Thoracic aorta (tissue), 1 donor: ENCODE data around the genes EPX and RNF43.

GRCh38 chr17:57365201-57365810 lies 109.0 kb downstream of the MSI2 start:
- RAMPAGE, long total RNA = no peak

DNA sequence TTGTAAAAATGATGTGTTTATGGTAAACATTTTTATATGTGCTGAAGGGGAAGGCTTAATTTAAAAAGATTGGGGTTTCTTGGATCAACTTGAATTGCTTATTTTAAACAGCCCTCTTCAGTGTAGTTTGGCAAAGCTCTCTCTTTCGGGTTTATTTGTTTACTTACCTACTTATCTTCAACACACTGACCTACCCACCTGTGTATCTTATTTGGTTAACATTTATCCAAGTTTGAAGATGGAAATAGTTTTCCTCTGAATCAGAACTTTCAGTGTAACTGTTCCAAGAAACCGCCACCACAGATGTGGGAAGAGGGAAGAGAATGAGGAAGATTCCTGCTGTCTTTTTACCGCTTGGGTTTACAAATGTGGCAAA lies 115.7 kb downstream of the MSI2 start:
- RAMPAGE, long total RNA = no peak

DNA sequence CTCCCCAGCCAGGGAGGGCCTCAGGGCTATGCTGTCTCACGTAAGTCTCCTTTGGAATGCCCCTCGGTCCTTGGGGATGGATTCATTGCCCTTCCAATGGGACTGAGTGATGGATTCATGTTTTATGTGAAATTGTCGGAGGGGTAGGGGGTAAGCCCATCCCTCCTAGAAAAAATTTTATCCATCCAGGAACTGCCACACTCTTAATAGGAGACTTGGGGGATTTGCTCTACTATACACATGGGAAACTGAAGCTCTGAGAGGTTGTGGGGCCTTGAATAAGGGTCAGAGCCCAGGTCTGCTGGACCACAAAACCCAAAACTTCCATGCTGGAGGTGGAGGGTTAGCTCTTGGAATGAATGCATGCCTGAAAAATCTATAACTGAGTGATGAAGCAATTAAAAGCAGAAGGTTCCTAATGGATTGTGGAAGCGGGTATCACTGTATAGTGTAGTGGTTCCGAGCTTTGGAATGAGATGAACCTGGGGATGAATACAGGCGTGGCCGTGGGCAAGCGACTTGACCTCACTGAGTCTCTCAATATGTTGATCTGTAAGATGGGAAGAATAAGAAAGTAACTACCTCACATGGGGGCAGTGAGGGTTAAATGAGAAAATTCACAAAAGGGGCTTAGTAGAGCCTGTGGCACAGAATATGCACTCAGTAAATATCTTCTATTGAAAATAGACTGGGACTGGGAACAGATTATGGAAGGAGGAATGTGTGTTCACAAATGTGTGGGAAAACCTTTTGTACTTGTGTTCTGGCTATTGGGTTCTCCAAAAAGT lies 179.6 kb downstream of the MSI2 start:
- RAMPAGE, long total RNA = no peak

DNA sequence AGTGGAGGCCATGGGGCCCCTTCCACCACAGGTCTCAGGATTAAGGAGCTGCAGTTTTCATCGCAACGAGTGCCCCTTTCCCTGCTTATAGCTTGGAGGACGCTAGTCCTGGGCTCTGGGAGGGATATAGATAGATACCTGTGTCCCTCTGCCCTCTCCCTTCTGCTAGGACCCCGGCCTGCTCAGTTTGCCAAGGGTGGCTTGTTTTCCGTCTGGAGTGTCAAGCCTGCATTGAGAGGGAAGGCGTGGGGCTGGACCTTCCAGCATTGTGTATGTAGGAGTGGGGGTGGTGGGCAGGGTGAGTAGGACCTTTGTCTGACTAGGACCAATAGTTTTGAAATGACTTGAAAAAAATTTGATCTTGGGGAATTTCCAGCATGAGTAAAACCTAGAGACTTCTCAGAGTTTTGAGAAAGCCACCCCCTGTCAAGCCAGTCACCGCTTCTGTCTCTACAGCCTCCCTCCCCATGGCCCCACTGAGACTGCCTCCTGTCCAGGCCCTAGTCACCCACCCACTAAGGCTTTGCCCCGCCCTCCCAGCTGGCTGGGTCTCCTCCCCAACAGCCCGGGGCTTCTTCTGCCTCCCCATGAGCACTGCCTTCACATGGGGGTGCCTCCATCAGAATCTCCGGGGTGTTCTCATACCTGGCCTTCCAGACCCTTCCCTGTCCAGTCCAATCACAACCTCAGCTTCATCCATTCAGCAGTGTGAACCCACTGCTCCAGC lies 206.8 kb downstream of the MSI2 start:
- RAMPAGE, long total RNA = no peak

DNA sequence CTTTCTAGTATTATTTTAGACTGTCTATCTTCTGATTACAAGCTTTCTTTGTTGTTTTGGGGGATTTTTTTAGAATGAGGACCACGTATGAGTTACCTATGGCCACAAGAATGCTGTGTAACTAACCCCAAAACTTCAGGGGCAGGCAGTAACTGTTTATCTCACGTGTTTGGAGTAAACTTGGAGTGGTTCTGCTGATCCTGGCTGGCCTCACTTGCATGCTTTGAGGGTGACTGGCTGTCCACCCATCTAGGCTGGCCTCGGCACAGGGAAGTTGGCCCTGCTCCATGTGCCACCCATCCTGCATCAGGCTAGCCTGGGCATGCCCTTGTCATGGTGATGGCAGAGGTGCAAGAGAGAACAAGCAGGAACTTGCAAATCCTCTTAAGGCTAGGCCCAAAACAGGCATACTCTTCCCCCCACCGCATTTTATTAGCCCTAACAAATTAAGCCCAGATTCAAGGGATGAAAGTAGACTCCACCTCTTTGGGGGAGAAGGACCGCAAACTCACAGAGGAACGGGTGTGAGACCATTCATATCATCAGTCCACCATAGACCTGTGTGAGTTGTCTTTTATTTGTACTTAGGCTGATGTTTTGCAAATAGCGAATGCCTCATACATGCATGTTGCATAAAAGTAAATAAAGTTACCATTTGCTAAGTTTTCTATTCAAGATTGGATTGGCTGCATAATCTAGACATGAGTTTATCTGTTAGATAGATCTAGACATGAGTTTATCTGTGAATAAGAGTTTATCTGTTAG lies 221.1 kb downstream of the CCDC182 start:
- RAMPAGE, long total RNA = no peak

DNA sequence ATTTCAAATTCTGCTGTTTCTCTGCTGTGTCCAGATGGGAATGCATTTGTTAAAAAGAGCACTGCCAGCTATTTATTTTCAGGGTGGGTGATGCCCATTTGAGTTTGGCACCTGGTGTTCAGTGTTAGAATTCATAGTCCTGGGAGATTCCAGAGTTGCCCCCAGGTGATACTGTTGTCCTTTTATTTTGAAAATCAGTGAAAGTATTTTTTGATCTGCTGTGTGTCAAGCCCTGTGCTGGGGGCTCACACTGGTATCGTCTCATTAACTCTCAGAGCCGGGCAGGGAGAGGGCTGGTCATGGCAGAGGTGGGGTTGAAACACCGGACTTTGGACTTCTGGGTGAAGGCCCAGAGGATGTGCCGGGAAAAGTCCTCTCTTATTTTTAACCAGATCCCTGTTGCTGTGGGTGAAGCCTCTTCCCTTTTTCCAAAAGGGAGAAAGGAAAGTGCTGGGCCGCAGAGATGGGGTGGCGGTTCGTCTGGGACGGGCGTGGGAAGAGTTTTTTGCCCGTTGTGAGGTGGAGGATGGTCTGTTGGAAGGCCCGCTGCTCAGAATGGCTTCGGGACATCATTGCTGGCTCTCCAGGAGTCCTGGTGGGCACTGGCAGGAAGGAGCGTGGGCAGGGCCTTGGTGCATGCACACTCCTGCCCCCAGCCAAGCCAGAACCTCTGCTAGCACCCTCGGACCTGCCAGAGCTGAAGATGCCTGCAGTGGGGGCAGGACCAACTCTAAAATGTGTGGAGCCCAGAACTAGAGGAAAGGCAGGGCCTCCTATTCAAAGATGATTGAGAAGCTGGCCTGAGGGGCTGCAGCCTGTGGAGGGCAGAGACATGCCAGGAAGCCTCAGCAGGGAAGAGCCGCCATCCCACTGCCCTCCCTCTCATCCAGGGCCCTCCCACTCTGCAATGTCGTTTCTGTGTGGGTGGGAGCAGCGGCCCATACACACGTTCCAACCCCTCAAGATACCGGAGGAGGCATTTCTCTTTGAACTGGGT lies 213.3 kb downstream of the CCDC182 start:
- RAMPAGE, long total RNA = no peak

DNA sequence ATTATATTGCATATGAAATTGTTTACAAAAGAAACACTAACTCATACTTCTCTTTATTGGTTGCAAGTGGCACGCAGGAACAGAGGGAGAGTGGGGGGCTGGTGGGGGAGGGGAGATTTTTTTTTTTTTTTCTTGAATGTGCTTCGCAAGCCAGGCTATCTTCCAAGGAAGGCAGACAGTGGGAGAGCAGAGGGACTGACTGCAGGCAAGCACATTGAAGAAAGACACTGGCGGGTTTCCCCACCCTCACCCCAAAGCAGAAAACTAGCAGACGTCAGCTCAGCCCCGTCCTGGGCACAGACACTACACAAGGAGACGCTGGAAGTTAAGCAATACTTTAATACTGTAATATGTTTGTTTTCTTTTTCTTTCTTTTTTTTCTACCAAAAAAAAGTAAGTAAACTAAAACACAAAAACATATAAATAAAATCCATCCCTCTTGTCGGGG lies 61.5 kb downstream of the CCDC182 start:
- RAMPAGE, long total RNA = no peak

DNA sequence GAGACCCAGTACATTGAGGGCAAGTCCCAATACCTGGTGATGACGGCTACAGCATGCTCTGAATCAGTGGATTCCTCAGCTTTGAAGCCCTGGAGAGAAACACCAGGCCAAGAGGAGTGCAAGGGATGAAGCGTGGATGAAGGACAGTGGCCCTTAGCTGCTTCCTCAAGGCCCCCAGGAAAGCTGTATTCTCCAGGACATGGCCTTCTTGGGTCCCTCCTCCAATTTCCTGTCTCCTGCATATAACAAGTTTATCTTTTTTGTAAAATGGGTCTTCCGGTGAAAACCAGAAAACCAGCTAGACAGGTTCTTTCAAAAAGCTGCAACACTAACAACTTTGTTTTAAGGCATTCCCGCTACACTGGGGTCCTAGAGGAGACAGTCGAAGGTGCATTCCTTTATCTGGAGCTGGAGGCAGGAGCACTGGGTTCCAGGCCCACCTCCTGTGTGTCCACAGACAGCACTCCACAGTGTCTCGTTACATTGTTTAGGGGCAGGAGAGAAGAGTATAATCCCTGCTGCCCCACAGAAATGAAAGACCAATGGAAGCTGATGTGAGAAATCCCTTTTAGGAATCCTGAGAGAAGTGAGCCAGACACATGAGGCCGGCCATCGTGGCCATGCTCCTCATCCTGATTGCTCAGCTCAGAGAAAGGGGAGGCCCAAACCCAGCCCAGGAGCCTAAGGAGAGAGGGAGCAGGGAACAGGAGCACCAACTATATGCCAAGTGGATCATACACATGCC lies 59.7 kb downstream of the CCDC182 start:
- RAMPAGE, long total RNA = no peak

- RAMPAGE, long total RNA = no peak
Observed at GRCh38 chr17:57855382-57855920, 5.6 kb upstream of the MRPS23 start.

GRCh38 chr17:57873026-57874100 lies 23.5 kb upstream of the MRPS23 start:
- RAMPAGE, long total RNA = no peak

- RAMPAGE, long total RNA = no peak
Observed at GRCh38 chr17:57911962-57912612, 43.1 kb downstream of the CUEDC1 start.

DNA sequence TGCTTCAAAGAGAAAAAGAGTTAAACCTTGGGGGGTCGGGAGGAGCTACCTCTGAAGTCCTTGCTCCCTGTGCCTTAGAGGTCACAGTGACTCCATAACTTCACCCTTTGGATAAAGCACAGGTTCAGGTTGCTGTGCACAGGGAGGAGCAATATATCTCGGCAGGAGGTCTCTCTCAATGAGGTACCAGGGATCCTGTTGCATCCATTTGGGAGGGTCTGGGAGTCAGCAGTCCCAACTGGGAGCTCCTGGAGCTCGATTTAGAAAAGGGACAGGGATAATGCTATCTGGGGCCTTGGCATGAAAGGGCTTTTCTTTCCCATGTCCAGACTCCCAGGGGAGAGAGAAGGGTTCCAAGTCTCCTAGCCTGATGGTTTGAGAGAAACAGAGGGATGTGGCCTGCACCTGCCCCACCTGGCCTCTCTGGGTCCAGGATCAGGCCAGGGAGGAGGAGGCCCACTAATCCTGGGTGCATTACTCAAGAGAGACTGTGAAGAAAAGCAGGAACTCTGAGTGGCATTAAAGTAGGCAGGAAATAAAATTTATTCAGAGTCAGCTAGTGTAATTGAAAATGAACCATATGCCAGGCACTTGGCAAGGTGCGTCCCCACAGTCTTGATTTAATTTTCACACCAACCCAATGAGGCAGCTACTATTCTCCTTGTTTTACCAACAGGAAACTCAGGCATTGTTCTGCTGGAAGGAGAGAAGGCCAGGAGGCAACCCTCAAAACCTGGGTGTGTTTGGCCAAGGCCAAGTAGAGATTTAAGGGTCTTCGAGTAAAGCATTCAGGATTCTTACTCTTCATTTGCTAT lies 40.7 kb downstream of the CUEDC1 start:
- RAMPAGE, long total RNA = no peak

DNA sequence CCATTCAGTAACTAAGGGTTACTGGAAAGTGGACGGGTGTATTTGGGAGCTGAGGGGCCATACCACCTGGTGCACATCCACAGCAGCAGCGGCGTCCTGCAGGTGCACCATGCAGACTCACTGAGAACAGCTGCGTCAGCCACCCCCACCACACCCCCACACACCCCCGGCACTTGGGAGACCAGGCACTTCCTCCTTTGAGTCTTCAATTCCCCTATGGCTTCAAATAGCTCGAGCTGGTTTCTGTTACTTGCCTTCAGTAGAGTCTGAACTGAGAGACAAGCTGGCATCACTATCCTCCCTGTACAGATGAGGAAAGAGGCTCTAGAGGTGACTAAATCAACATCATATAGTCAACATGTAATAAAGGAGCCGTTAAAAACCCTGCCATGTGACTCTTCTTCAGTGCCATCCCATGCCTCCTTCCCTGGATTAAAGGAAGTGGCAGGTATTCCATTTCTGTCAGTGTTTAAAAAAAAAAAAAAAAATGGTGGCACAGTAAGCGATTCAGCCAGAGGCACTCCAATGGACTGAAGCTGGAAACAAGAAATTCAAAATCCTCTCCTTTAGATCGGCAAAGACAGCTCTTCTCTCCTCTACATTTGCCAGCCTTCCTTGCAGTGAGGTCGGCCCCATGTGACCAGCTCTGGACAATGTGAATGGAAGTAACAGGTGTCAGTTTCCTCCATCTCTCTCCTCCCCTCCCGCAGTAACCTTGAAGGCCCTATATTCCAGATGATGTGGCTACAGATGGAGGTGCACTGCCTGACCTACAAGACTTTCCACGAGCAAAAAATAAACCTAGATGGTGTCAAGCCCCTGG lies 15.2 kb downstream of the CUEDC1 start:
- RAMPAGE, long total RNA = no peak

GRCh38 chr17:58085593-58086284 lies 2.5 kb downstream of the DYNLL2 start:
- RAMPAGE, long total RNA = no peak

DNA sequence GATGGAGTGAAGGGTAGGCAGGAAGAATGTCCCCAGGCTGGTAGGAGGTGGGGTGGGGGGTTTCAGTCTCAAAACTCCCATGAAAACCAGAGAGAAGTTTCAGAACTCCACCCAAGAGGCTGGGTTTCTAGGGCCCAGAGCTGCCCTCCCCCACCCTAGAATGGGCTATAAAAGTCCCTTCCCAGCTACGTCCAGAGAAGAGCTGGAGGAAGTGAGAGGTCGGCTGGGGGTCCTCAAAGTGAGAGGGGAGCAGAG lies at the start of gene EPX:
TSS of gene EPX (plus strand) at position 197 of the 255 bp plus-strand sequence.
- RAMPAGE, long total RNA = no peak

DNA sequence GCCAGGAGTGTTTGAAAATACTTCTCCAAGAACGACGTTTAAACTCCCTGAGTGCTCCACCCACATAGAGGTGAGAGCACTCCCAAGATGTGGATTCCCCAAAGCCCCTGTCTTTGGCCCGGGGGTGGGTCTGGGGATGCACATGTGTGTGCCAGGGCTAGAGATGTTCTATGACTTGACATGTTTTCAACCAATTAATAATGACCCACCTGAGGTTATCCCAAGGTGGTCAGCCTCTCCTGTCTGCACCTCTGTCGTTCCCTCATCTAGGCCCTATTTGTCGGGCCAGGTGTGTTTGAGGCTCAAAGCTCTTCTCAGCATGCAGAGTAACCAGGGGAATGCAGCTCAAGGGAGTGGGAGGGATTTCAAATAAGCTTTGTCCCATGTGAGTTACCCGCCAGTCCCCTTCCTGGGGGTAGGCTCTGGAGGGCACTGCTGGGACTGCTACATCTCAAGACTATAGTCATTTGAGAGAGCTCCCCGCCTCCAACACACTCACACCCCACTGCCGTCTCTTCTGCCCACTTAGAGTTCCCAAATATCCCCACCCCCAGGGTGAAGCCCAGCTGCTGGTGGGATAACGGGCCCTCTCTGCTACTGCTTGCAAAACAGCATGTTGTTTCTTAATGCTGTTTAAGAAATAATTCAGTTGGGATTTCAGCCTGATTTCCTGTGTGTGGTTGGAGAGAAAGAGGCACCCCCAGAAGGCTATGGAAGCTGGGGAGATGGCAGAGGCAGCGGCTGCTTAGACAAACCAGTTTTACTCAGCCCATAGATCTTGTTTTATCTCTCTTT lies 3.8 kb upstream of the MPO start:
- RAMPAGE, long total RNA = no peak

DNA sequence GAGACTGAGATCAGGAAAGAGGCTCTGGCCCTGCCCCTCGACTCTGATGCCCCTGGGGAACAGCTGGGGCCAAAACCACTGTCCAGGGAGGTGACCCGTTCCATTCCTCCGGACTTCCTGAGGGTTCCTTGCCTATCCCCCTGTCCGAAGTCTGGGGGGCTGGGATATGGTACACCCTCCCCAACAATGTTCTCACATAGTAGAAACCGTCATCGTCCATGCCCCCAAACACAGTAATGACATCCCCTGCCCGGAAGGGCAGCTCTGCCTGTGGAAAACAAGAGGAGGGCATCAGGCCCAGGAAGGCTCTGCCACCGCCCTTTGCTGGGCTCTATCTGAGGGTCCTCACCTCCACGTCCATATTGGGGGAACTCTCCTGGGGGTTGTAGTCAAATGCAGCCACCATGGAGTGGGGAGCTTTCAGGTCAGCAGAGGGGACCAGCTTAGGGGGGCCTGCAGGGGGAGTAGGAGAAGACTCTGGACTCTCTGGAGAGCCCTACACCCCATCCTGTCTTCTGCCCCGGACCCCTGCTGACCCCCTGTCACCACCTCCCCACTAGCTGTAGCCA lies 23.3 kb downstream of the TSPOAP1 start:
- RAMPAGE, long total RNA = no peak

GRCh38 chr17:58341837-58342548 lies 10.0 kb downstream of the SUPT4H1 start:
- RAMPAGE, long total RNA = no peak

- RAMPAGE, long total RNA = no peak
Observed at GRCh38 chr17:58414564-58414989, 2.8 kb downstream of the RNF43 start.

- RAMPAGE, long total RNA = no peak
Observed at GRCh38 chr17:58417044-58418103, at the start of gene RNF43. Gene RNF43, minus strand, starts transcription at chr17:58417534.